Umbilical cord (tissue), 2 donors: ENCODE data around the gene TNFAIP3.

- RAMPAGE, long total RNA, result no peak
Observed at GRCh38 chr6:136402142-136402637, 112.5 kb upstream of the BCLAF1 start.

GRCh38 chr6:136501122-136501565 is 49.1 kb downstream of the MAP7 start:
- RAMPAGE, long total RNA, result no peak

DNA sequence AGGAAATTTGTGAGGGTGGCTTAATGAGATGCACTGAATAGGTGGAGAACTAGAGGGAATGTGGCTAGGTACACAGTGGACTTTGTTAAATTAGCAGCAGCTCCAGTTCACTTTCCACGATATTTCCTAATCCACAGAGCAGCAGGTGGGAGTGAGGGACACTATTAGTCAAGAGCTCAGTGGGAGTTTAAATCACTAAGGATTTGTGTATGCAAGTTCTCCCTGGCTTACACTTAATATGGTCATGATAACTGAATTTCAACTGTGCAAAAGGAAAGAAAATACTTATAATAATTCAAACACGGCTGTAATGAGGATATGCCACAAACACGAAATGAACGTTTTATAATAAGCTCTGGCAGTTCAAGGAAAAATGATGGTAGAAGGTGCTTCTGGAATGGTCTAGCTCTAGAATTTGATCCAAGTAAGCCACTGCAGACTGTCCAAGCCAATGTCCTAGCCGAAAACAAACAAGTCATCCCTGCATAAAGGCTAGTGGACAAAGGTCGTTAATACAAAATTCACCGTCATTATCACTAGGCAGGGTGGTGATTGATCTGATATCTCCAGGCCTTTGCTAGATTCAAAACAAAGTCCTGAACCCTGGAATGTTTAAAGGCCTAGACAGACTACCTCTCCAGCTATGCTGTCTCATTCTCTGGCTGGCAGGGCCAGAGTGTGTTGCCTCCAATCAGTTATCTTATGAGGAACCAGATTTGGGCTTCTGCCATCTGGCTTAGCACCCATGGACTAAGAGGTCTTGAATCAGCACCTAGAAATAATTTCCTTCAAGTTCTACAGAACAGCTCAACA is 38.5 kb downstream of the MAP7 start:
- RAMPAGE, long total RNA, result no peak

- RAMPAGE, long total RNA, result no peak
Observed at GRCh38 chr6:136601552-136602407, 51.6 kb upstream of the MAP7 start.

DNA sequence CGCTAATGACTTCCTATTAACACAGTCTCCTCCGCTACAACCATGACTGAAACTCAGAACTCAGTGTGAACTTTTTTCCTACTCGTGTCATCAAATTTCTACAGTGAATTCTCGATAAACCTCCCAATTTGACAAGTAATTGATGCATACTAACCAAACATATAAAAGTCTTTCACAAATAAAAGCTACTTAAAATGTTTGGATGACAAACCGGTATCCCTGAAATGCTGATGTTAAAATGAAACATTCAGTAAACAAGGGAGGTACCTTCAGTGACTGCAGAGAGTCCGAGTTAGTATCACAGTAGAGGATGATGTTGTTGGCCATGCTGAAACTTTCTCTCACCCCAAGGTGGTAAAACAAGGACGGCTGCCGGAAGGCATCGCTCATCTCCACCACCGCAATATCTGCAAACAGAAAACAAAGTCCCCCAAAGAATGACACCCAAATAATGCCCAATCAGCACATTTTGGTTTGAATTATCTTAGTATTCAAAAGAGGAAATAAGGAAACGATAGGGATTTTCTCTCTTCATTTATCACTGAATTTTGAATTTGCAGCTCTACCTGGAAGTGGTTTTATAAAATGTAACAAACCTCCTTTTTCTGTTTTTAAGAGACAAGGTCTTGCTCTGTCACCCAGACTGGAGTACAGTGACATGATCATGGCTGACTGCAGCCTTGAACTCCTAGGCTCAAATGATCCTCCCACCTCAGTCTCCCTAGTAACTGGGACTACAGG is 71.9 kb downstream of the MAP3K5 start:
- RAMPAGE, long total RNA, result no peak

GRCh38 chr6:136745262-136746001 is 46.8 kb downstream of the MAP3K5 start:
- RAMPAGE, long total RNA, result no peak

DNA sequence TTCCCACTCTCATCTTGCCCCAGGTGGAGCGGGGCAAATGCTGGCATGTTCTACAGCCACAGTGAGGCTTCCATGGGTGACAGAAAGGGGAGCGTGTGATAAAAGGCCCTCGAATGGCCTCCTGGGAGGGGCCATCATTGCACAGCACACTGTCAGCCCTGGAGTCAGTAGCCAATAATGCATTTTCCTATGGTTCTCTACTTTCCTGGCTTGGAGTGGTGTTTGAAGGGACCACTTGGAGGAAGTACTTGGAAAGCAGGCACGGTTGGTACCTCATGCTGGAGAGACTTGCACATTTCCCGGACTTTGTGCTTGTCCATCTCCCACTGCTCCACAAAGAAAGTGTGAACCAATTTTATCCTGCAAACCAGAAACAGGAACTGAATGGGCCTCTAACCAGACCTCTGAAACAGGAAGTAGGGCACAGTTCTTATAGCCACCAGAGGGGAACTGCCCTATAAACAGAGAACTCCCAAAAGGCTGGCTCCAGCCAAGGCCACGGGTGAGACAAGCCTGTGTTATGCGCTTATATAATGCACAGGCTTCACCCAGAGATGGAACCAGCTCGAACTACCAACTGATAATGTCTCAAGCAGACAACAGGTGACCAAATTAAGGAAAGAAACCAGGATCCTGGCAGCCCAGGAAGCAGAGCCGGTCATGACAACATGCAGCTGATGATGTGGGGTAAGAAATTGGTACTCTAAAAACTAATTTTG is 8.5 kb downstream of the MAP3K5 start:
- RAMPAGE, long total RNA, result no peak

DNA sequence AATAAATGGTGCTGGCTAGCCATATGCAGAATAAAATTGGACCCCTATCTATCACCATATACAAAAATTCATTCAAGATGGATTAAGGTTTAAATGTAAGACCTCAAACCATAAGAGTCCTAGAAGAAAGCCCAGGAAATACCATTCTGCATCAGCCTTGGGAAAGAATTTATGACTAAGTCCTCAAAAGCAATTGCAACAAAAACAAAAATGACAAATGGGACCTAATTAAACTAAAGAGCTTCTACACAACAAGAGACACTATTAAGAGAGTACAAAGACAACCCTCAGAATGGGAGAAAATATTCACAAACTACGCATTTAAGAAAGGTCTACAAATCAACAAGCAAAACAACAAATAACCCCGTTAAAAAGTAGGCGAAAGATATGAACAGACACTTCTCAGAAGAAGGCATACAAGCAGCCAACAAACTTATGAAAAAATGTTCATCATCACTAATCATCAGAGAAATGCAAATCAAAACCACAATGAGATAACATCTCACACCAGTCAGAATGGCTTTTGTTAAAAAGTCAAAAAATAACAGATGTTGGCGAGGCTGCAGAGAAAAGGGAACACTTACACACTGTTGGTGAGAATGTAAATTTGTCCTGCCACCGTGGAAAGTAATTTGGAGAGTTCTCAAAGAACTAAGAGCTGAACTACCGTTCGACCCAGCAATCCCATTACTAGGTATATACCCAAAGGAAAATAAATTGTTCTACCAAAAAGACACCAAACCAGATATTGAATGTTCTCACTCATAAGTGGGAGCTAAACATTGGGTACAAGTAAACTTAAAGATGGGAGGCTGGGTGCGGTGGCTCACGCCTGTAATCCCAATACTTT is 3.8 kb downstream of the MAP3K5 start:
- RAMPAGE, long total RNA, result no peak

- RAMPAGE, long total RNA, result no peak
Observed at GRCh38 chr6:136793431-136793987, 1.2 kb upstream of the MAP3K5 start.

DNA sequence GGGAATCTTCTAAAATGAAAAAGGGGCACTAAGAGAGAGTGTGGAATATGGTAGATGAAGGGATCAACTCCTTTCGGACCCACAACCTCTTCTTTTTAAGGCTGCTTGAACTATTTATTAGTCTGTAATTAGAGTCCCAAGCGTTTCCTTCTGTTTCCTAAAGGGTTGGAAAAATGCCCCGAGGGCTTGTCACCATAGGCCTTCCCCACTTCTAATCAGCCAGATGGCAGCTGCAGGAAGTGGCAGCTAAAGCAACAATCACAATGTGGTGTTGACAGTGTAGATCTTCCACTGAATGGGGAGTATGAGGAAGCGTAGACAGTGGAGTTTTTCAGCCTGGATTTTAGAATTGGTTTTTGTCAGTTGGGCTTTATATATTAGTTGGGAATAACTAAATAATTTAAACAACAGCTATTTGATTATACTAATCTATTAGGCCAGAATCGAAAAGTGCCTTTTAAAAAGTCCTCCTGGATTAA is 40.6 kb downstream of the SLC35D3 start:
- RAMPAGE, long total RNA, result no peak

- RAMPAGE, long total RNA, result no peak
Observed at GRCh38 chr6:137041867-137042740, 2.7 kb downstream of the IL20RA start.

GRCh38 chr6:137223500-137224109 is 4.4 kb upstream of the IFNGR1 start:
- RAMPAGE, long total RNA, result no peak

DNA sequence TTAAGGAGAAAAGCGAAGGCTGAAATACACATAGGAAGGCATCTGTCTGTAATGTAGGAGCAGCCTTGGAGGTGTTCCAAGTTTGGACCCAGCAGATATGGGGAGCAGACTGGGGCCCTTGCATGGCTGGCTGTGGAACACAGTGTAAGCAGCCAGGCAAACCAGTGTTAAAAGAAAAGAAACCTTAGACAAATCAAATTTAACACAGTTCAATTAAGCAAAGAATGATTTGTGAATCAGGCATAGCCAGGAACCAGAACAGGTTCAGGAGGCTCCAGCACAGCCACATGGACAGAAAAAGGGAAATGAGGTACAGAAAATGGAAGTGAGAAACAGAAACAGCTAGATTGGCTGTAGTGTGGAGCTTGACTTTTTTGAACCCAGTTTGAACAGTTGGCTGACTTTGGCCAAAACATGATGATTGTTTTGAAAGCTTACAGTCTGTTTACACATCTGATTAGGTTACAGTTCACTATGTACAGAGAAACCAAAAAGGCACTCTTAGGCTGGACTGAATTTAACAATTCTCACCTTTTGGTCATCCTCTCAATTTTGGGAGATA is 123.5 kb downstream of the OLIG3 start:
- RAMPAGE, long total RNA, result no peak

GRCh38 chr6:137416650-137417240 is 77.4 kb downstream of the OLIG3 start:
- RAMPAGE, long total RNA, result no peak

GRCh38 chr6:137800016-137800399 is 67.1 kb upstream of the TNFAIP3 start:
- RAMPAGE, long total RNA, result no peak

DNA sequence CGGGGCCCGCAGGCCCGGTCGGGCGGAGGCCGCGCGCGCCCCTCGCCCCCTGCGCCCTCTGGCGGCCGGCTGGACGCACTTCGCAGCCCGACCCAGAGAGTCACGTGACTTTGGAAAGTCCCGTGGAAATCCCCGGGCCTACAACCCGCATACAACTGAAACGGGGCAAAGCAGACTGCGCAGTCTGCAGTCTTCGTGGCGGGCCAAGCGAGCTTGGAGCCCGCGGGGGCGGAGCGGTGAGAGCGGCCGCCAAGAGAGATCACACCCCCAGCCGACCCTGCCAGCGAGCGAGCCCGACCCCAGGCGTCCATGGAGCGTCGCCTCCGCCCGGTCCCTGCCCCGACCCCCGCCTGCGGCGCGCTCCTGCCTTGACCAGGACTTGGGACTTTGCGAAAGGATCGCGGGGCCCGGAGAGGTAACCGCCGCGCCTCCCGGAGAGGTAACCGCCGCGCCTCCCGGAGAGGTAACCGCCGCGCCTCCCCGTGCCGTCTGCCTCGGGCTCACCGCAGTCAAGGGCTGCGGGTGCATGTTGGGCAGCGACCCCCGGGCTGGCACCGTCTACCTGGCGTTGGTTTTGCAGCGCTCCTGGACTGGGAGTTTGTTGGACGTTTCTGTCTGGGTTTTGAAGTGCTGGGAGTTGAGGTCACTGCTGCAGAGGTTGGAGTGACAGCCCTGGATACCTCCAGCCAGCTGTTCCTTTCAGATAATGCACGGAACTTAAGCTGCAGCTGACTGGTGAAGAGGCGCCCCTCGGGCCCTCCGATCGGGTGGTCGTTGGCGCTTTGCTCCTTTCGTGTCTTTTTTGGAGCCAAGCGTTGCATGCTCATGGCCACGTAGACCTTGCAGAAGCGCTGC is at the start of gene TNFAIP3:
TNFAIP3 (plus strand) TSS at position 180 of the 855 bp plus-strand sequence.
- RAMPAGE, long total RNA, result no peak

DNA sequence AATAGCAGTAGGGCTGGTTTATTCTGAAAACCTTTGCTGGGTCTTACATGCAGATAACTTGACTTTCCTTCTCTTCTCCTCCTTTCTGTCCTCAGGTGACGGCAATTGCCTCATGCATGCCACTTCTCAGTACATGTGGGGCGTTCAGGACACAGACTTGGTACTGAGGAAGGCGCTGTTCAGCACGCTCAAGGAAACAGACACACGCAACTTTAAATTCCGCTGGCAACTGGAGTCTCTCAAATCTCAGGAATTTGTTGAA is 7.6 kb downstream of the TNFAIP3 start:
- RAMPAGE, long total RNA, result no peak

DNA sequence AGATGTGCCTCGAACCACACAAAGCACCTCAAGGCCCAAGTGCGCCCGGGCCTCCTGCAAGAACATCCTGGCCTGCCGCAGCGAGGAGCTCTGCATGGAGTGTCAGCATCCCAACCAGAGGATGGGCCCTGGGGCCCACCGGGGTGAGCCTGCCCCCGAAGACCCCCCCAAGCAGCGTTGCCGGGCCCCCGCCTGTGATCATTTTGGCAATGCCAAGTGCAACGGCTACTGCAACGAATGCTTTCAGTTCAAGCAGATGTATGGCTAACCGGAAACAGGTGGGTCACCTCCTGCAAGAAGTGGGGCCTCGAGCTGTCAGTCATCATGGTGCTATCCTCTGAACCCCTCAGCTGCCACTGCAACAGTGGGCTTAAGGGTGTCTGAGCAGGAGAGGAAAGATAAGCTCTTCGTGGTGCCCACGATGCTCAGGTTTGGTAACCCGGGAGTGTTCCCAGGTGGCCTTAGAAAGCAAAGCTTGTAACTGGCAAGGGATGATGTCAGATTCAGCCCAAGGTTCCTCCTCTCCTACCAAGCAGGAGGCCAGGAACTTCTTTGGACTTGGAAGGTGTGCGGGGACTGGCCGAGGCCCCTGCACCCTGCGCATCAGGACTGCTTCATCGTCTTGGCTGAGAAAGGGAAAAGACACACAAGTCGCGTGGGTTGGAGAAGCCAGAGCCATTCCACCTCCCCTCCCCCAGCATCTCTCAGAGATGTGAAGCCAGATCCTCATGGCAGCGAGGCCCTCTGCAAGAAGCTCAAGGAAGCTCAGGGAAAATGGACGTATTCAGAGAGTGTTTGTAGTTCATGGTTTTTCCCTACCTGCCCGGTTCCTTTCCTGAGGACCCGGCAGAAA is 14.2 kb downstream of the TNFAIP3 start:
- RAMPAGE, long total RNA, result no peak

GRCh38 chr6:138086196-138086904 is 20.9 kb downstream of the PERP start:
- RAMPAGE, long total RNA, result no peak

DNA sequence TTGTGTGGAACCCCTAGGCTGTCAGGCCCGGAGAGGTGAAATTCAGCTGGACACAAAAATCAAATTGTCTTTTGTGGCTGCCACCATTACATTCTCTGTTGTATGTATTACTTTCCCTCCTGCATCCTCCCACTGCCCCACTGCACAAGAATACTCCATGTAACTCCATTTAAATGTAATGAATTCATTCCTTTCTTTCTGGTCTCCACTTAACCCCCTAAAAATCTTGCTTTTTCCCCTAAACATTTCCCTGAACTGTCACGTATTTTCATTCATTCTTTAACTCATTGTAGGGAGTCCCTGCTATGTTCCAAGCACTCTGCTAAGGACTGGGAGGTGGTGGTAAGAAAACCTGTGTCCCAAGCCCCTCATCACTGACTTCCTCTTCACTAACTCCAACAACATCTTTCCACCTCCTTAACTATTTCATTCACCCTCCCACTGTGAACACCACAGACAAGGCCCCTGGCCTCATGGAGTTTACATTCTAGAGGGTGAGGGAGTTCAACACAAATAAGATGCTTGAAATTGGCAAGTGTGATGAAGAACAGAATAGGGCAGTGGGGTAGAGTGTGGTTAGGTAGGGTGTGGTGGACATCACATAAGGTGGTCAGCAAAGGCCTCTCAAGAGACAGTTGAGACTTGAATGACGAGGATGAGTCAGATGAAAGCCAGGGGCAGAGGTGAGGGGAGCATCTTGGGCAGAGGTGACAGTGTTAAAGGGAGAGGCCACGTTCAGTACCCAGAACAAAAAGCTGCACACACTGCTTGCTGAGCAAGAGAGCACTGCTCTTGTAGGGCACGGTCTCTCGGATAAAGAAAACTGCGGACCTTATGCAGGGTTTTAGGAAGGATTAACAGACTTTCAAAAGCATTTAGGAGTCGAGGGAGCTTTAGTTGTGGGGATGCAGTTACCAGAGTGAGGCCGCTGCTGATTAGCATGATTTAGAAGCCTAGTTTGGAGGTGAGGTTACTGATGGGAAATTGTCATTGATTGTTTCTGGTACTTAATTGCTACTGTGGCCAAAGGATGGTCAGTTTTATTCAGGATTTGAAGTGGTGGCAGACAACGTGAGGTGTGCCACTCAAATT is 9.8 kb downstream of the HEBP2 start:
- RAMPAGE, long total RNA, result no peak